Sigmoid colon (tissue), 4 donors: ENCODE results near the genes ZNF611, ZNF347, CACNG8 and LILRB2.

- PRO-cap: no peak
- RAMPAGE, long total RNA, 4 experiments: no peak in any of the 4 experiments
Observed at GRCh38 chr19:52601647-52602556, 31.8 kb downstream of the ZNF701 start.

GRCh38 chr19:52638170-52638653 is 52.1 kb downstream of the ENSG00000269825 start:
- PRO-cap: no peak
- RAMPAGE, long total RNA, 4 experiments: no peak in any of the 4 experiments

- PRO-cap: no peak
- RAMPAGE, long total RNA, 4 experiments: no peak in any of the 4 experiments
Observed at GRCh38 chr19:52640975-52641707, 49.2 kb downstream of the ENSG00000269825 start.

GRCh38 chr19:52733751-52734914 is 711 bp downstream of the ZNF611 start:
- PRO-cap: no peak
- RAMPAGE, long total RNA, 4 experiments: no peak in any of the 4 experiments

DNA sequence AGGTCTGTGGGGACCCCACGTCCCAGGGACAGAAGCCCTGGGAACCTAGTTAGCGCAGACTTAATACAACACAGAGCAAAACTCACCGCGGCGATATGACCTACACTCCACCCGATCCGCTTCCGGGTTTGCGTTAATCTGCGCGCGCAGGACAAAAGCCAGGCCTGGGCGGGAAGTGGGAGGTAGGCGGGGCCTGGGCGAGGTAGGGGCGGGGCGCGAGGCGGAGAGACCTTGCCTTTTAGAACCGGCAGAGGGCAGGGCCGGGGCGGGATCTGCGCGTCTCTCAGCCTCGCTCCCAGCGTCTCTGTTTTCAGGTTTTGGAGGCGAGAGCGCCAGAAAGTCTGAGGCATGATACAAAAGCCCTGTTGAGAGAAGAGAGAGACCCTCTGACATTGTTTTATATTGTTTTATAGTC is at the start of gene ZNF611:
TSS of gene ZNF611 (minus strand) at position 130 of the 415 bp plus-strand sequence.
- PRO-cap: bidirectional peak, plus-strand start at position 241 of the sequence, minus-strand start at position 124 of the sequence
- RAMPAGE, long total RNA, 4 experiments: start-site peak on the minus strand in 3 of 4 experiments, centred at positions 116 to 131 of the sequence, 24 to 33 reads per replicate

- PRO-cap: no peak
- RAMPAGE, long total RNA, 4 experiments: no peak in any of the 4 experiments
Observed at GRCh38 chr19:52896659-52897111, 750 bp downstream of the ZNF320 start.

DNA sequence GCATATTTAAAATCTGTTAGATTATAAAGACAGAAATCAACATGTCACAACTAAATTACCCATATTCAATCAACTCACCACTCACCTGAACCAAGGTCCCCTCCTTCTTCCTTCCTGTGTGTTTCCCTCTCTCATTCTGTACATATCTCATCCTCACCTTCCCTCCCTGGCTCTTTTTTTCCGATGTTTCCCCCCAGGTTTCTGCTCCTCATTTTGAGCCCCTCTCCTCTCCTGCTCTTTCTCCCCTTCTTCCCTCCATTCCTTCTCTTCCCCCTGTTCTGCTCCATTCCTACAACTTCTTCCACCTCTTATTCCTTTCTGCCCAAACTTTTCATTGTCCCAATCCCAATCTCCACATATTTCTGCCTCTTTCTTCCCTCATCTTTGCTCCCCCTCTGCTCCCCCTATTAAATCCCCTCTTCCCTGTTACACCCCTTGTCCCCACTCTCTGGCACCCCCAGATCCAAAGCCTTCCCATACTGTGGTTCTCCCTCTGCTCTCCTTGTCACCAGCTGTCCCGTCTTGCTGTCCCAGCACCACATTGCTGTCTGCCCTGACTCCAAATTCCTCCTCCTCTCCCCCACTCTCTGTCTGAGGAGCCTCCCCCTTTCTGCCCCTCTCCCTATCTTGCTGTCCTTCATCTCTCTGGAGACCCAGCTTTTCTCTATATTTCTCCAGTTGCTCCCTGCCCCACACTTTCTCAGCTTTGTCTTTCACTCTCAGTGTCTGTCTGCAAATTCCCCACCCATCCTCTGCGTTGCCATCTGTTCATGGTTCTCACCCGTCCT is 13.4 kb downstream of the ZNF160 start:
- PRO-cap: no peak
- RAMPAGE, long total RNA, 4 experiments: no peak in any of the 4 experiments

- PRO-cap: no peak
- RAMPAGE, long total RNA, 4 experiments: no peak in any of the 4 experiments
Observed at GRCh38 chr19:53095079-53095658, 8.1 kb downstream of the ZNF160 start.

DNA sequence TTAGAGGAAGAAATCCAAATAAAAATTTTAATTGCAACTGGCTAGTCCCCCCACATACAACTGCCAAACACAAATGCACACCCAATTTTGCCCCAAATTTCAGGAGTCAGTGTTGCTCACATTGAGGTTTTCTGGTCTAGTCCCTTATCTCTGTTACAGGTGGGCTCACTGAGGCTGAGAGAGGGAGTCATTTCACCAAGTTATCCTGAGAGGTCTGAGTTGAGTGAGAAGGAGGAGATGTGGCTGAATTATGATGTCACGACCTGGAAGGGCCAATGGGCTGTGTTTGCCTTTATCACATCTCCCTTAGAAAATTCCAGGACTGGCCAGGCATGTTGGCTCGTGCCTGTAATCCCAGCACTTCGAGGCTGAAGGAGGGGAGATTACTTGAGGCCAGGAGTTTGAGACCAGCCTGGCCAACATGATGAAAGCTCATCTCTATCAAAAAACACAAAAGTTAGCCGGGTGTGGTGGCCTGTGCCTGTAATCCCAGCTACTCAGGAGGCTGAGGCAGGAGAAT is 3.2 kb downstream of the ZNF415 start:
- PRO-cap: no peak
- RAMPAGE, long total RNA, 4 experiments: no peak in any of the 4 experiments

- PRO-cap: bidirectional peak, plus-strand start at chr19:53159204, minus-strand start at chr19:53159053
- RAMPAGE, long total RNA, 4 experiments: start-site peak on the minus strand in 3 of 4 experiments, at chr19:53159018-53159073 at its widest, 23 to 41 reads per replicate
Observed at GRCh38 chr19:53158823-53159265, at the start of gene ZNF347. Gene ZNF347 (minus strand): TSS chr19:53159053.

- PRO-cap: no peak
- RAMPAGE, long total RNA, 4 experiments: no peak in any of the 4 experiments
Observed at GRCh38 chr19:53537079-53537491, 860 bp upstream of the ZNF331 start.

DNA sequence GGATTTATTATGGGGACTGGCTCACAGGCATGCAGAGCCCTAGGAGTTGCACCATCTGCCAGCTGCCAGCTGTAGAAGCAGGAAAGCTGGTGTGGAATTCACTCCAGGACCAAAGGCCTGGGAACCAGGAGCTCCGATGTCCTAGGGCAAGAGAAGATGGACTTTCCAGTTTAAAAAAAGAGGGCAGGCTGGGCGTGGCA is 6.6 kb upstream of the NLRP12 start:
- PRO-cap: no peak
- RAMPAGE, long total RNA, 4 experiments: no peak in any of the 4 experiments

GRCh38 chr19:53866045-53866822 is 1.4 kb upstream of the MYADM start:
- PRO-cap: bidirectional peak, plus-strand start at chr19:53866410, minus-strand start at chr19:53866336
- RAMPAGE, long total RNA, 4 experiments: no peak in any of the 4 experiments

DNA sequence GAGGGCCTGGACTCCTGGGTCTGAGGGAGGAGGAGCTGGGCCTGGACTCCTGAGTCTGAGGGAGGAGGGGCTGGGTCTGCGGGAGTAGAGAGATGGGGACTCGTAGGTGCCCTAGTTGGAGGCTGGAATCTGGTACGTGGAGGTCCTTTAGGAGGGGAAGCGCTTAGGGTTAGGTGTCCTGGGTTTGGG is 459 bp downstream of the MYADM start:
- PRO-cap: no peak
- RAMPAGE, long total RNA, 4 experiments: no peak in any of the 4 experiments

DNA sequence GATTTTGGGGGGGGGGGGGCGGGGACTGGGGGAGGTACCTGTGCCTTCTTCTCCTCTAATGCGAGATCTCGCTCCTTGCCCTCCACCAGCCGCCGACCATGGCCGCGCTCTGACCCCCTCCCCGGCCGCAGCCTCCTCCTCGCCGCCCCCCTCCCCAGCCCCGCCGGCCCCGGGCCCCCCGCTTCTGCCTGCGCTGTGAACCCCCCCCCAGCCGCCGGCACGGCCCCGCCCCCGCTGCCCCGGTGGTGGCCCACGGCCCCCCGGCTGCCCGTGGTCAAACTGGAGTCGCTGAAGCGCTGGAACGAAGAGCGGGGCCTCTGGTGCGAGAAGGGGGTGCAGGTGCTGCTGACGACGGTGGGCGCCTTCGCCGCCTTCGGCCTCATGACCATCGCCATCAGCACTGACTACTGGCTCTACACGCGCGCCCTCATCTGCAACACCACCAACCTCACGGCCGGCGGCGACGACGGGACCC is at the start of gene CACNG8:
TSS of gene CACNG8 (plus strand) at position 74 of the 475 bp plus-strand sequence.
- PRO-cap: no peak
- RAMPAGE, long total RNA, 4 experiments: no peak in any of the 4 experiments

GRCh38 chr19:54019885-54020562 is 28.6 kb downstream of the CACNG6 start:
- PRO-cap: no peak
- RAMPAGE, long total RNA, 4 experiments: no peak in any of the 4 experiments

DNA sequence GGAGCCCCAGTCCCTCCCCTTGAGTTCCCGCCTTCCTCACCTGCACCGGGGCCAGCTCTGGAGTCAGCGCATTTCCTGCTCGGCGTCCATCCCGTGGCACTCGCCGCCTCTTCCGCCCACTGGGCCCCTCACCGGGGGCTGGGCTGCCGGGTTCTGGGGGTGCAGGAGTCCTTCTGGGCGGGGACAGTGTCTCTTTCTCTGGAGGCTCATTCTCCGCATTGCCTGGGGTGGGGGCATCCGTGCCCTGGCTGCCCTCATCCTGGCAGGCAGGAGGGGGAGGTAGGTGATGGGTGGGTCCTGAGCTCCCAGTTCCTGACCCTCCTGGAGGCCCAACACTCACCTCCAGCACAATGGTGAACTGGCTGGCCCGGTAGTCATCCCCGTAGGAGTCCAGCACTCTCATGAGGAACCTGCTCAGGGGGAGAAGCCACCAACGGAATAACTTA is 5.4 kb downstream of the NDUFA3 start:
- PRO-cap: no peak
- RAMPAGE, long total RNA, 4 experiments: no peak in any of the 4 experiments

DNA sequence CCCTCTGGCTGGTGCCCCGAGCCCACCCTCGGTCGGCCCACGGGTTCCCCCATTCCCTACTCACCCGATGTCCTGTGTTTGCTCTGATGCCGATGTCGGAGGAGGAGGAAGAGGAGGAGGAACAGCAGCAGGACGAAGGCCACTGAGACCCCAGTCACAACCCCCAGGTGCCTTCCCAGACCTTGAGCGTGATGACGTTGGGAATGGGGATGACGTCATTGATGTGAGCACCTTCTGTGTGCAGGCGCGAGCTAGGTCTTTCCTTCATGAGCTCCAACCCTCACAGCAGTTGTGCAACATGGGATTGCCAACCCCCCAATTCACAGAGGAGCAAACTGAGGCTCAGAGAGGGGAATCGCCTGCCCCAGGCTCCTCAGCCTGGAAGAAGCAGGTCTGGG is 4.3 kb downstream of the LILRB5 start:
- PRO-cap: no peak
- RAMPAGE, long total RNA, 4 experiments: no peak in any of the 4 experiments

- PRO-cap: no peak
- RAMPAGE, long total RNA, 4 experiments: start-site peak on the minus strand in 4 of 4 experiments, at chr19:54281072-54281151 at its widest, 23 to 44 reads per replicate
Observed at GRCh38 chr19:54280956-54281187, at the start of gene LILRB2. Gene LILRB2 (minus strand): TSS chr19:54281110.

DNA sequence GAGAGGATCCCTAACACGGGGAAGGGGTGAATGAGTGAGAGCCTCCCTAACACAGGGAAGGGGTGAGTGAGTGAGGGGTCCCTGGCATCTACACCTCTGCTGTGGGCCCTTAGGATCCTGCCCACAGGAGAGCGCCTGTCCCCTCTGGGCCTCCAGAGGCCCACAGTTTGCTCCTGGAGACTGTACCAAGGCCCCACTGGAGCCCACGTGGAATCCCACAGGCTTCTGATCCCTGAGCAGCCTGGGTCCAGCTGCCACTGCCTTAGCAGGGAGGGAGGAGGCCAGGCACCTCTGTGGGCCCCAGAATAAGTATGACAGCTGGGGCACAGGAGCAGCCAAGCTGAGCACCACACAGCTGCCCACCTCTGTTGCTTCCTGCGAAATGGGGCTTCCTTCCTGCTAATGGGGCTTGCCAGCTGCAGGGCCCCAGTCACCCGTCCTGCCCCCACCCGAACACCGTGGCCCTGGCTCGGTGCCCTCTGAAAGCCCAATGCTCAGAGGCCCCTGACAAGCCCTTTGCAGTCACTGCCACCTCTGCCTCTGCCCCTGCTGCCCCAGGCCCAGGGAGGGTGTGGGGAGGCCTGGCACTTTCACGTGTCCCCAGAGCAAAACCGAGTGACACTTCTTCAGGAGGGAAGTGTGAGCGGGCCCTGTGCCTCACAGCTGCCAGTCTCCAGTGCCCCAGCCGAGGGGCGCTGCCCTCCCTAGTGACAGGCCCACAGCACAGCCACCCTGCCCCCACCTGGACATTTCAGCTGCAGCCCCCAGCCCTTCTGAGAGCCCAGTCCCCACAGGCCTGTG is 4.5 kb upstream of the LILRB2 start:
- PRO-cap: no peak
- RAMPAGE, long total RNA, 4 experiments: no peak in any of the 4 experiments